Mesenchymal stem cell of adipose (primary cell): ENCODE measurements around a stretch of chr10.

DNA sequence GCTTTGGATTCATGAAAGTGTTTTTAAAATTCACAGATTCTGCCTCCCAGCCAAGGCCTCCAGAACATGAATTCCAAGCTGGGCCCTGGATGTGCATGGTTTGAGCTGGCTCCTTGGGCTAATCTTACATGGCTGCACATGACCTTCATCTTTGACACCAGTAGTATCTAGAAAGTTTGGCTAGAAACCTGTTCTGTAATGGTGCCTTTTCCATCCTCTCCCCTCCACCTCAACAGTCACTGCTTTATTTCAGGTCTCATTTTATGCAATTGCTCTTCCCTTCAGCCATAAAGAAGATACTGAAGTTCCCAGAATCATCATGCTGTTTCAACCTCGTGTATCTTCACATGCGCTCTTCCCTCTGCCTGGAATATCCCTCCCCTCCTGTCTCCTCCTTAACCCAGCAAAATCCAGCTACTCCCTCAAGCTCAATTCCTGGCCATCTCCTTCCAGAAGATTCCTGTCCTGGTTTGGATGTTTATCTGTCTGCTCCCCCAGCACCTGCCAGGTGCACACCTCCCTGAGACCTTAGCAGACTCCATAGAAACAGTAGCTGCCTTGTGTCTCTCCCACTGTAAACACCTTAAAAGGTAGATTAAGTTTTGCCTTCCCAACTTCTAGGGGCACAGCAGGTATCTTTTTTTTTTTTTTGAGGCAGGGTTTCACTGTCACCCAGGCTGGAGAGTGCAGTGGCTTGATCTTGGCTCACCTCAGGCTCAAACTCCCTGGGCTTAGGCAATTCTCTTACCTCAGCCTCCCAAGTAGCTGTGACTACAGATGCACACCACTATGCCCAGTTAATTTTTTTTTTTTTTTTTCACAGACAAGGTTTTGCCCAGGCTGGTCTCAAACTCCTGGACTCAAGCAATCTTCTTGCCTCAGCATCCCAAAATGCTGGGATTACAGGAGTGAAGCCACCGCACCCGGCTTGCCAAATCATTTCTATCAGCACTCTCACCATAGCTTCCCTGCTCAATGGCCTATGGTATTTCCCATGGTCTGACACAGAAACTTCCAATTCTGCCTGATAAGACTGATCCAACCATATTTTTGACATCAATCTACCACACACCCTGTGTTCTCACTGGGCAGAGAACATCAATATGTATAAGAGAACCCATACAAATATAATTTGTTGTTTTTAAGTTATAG is 23.6 kb upstream of the NDST2 start:
- CAGE, long polyA plus RNA: no peak

DNA sequence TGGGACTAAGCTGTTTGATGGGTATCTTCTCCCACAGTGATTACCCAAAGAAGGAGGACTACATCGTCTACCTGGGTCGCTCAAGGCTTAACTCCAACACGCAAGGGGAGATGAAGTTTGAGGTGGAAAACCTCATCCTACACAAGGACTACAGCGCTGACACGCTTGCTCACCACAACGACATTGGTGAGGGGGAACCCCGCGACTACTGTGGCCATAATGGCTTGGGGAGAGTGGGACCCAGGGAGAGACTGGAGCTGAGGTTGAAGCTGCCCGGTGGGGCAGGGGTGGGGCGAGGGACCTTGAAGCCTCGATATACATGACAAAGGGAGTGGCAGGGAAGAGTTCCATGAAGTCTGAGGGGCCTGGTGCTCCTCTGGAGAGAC is 3.0 kb downstream of the PLAU start:
- CAGE, long polyA plus RNA: no peak

DNA sequence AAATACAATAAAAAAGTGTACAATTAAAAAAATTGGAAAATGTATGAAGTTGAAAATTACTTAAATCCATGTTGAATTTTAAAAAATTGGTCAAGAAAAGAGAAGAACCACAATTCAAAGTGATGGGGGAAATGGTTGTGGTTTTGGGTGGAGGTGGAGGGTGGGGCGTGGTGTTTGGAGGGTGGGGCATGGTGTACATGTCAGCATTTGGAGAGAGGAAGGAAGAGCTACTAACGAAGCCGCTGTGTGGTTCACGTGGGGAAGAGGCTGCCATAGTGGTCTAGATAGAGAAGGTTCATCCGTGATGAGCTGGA is 6.2 kb upstream of the VCL start:
- CAGE, long polyA plus RNA: no peak

DNA sequence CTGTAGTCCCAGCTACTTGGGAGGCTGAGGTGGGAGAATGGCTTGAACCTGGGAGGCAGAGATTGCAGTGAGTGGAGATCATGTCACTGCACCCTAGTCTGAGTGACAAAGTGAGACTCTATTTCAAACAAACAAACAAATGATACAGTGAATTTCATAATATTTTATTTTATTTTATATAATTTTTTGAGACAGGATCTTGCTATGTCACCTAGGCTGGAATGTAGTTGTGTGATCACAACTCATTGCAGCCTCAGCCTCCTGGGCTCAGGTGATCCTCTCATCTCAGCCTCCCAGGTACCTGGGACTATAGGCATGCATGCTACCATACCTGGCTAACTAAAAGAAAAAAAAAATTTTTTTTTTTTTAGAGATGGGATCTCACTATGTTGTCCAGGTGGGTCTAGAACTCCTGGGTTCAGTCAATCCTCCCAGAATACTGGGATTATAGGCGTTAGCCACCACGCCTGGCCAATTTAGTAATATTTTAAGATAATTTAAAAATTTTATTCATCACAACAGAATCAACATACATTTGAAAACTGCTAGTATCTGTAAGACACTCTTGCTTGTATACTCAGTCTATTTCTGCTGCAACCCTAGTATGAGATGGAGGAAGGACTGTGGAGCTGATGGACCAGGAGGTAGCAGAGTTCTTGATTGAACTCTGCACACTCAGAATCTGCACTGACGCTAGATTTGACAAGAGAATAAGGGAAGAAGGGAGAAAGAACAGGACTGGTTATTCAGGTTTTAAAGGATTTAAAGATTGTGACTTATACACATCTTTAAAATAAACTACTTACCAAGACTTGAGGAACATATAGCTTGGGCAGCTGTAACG is 57.5 kb downstream of the VCL start:
- CAGE, long polyA plus RNA: no peak

DNA sequence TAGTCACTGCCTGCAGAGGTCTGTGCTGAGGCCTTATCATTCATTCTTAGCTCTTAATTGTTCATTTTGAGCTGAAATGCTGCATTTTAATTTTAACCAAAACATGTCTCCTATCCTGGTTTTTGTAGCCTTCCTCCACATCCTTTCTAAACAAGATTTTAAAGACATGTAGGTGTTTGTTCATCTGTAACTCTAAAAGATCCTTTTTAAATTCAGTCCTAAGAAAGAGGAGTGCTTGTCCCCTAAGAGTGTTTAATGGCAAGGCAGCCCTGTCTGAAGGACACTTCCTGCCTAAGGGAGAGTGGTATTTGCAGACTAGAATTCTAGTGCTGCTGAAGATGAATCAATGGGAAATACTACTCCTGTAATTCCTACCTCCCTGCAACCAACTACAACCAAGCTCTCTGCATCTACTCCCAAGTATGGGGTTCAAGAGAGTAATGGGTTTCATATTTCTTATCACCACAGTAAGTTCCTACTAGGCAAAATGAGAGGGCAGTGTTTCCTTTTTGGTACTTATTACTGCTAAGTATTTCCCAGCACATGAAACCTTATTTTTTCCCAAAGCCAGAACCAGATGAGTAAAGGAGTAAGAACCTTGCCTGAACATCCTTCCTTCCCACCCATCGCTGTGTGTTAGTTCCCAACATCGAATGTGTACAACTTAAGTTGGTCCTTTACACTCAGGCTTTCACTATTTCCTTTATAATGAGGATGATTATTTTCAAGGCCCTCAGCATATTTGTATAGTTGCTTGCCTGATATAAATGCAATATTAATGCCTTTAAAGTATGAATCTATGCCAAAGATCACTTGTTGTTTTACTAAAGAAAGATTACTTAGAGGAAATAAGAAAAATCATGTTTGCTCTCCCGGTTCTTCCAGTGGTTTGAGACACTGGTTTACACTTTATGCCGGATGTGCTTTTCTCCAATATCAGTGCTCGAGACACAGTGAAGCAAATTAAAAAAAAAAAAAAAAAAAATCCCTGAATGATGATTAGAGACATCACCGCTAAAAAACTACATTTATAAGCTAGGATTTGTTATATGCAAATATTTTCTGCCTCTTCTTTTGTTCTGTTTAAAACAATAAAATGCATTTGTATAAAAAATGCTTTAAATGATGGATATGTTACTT is 31.2 kb downstream of the AP3M1 start:
- CAGE, long polyA plus RNA: no peak

DNA sequence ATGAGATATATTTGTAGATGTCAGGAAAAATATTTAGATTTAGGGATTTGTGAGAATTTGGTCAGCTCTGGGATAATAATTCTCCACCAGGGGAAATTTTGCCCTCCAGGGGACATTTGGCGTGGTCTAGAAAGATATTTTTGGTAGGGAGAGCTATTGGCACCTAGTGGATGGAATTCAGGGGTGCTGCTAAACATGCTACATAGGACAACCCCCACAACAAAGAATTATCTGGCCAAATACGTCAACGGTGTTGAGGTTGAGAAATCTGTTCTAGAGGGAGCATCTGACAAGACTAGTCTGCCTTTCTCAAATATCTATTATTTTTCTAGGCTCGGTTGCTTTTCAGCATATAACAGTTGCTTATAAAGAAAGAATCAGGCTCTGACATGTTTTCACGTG is 2.1 kb downstream of the ADK start:
- CAGE, long polyA plus RNA: no peak

DNA sequence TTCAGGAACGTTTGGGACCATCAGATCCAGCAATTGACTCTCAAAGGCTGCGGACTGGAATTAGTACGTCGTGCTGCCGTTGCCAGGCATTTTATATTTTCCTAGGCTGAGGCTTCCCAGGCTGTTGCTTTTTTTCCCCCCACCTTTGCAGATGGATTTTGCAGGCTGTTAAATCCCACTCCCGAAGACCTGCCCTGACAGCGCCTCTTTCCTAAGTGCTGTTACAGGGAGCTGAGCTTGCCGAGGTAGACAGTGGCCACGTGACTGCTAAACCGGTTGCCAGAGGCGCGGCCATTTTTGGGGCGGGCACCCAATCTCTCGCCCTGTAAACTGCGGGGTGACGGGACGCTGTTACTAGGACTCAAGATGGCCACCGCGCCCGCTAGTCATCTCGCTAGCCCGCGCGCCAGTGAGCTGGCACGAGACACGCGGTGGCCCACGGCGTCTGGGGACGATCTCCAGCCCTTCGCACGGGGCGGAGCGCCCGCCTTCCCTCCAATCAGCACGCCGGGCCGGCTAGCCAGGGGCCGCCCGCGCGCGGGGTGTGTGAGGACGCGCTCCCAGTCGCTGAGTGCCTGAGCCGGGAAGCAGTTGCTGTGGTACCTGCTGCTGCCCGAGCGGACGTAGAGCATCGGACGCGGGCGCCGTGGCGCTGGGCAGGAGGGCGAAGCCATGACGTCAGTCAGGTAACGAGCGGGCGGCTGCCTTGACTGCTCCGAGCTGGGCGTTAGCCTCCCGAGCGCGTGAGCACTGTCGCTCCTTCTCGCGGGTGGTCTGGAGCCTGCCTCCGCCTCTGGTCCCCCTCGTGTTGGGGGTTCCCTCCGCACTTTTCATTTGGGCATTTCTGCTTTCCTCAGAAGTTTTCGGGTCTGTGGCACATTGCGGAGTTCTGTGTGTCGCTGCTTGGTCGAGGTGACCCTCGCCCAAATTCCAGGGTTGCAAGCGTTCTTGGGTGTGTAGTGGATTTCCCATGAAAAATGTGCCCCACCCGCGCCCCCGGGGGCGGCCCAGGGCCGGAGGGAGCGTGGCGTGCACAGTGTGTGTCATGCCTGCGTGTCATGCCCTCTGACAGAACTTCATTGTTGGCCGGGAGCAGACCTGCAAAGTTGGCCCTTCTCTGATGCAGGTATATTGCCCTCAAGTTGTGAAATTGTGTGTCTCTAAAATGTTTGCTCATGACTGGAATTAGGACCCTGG is 25.6 kb downstream of the ADK start:
- CAGE, long polyA plus RNA: no peak

DNA sequence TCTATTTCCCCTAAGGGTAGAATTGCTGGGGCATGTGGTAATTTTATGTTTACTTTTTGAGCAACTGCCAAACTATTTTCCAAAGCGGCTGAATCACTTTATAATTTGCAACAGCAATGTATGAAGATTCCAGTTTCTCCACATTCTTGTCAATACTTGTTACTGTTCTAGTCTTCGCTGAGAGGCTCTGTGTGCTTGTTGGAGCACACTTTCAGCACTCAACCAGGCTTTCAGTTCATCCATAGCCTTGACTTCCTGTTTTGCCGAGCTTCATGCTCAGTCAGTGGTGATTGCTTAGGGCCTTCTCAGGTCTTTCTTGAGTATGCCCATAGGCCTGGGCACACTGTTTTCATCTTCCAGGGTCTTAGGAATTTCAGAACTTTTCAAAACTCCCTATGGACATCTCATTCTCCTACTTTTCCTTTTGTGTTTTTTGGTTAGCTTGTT is 39.1 kb downstream of the ADK start:
- CAGE, long polyA plus RNA: no peak

- CAGE, long polyA plus RNA: no peak
Observed at GRCh38 chr10:74464333-74465316, 313.6 kb downstream of the ADK start.

DNA sequence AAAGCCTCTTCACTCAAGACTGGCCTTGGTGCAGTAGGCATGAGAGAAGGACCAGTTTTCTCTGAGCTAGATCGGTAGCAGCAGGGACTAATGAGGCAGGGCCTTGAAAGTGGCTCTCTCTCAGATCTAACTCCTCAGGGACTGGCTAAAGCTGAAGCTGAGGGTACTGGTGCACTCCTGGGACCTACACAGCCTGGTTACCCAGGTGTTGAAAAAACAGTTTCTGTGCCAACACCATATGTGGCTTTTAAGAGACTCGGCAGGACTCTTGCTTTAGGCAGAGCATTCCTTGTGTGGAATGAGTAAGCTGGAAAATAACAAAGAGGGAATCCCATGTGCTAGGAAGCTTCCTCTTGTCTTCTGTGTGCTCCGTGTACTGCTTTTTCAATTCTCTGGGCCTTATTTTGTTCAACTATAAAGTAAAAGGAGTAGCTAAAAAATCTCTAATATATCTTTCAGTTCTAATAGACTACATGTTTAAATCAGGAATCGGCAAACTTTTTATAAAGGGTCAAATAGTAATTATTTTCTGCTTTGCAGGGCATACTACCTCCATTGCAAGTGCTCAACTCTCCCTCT is 186.2 kb upstream of the KAT6B start:
- CAGE, long polyA plus RNA: no peak

DNA sequence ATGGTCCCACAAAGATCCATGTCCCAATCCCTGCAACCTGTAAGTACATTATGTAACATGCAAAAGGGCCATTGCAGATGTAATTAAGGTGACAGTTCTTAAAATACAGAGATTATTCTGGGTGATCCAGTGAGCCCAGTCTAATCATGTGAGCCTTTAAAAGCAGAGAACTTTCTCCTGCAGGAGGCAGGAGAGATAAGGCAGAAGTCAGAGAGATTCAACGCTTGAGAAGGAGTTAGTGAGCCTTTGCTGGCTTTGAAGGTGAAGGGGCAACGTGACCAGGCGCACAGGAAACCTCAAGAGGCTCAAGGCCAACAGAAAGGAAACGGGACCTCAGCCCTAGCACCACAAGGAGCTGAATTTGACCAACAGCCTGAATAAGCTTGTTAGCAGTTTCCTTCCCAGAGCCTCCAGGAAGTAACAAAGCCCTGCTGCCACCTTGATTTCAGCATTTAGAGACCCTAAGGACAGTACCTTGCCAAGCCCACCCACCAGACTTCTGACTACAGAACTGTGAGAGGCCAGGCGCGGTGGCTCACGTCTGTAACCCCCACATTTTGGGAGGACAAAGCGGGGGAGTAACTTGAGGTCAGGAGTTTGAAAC is 87.4 kb upstream of the KAT6B start:
- CAGE, long polyA plus RNA: no peak

DNA sequence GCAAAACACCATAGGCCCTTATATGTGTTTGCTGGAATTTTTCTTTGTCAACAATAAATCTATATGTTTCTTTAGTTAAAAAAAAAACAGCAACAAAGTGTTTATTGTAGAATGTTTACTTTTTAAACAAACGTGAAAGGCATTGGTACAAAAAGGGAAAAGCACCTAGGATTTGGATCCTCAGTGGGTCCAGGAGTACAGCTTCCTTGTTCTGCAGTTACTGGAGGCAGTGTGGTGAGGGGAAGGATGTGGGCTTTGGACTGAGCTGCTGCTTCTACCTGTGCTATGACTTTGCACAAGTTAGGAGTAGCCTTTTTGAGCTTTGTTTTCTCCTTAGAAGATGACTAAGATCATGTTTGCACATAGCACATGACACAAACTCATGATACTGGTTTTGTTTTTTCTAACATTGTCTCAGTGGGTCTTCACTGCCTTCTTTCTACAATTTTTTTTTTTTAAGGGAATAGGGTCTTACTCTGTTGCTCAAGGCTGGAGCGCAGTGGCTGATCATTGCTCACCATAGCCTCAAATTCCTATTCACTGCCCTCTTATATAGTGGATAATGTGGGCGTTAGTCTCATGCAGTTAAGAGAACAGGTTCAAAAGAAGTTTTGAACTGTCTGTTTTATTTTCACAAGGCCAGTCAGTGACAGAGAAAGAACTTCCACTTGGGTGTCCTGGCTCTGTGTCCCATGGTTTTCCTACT is 71.8 kb downstream of the KAT6B start:
- CAGE, long polyA plus RNA: no peak

DNA sequence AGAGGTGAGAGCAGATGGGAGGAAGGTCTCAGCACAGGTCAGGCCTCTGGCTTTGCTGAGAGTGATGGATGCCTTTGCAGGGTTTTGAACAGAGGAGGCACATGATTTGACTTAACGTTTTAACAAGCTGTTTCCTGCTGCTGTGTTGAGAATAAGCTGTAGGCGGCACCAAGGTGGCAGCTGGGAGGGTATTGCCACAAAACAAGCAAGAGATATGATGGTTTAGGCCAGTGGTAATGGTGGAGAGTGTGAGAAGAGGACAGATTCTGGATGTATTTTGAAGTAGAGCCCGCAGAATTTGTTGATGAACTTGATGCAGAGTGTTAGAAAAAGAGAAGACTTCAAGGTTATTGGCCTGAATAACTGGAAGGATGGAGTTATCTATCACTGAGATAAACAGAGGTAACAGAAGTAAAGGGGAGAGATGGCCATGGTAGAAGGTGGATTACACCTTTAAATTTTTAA is 97.4 kb downstream of the KAT6B start:
- CAGE, long polyA plus RNA: no peak

DNA sequence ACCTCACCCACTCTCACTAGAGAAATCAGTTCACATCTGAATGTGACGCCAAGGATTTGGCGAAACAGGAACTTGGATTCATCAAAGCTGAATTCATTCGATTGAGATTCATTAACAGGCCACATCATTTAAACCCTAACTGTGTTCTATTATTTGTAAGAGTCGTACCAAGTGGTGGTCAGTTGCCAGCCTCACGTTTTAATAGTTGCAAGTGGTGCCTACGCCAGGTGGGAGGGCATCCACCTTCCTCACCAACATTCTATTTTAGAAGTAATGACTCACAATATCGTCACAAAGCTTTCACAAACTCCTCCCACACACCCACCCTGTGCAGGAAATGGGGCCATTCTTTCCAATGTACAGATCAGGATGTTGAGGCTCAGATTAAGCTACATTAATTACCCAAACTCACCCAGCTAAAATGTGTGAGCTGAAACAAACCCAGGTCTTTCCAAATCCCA is 39.4 kb downstream of the DUSP29 start:
- CAGE, long polyA plus RNA: no peak

DNA sequence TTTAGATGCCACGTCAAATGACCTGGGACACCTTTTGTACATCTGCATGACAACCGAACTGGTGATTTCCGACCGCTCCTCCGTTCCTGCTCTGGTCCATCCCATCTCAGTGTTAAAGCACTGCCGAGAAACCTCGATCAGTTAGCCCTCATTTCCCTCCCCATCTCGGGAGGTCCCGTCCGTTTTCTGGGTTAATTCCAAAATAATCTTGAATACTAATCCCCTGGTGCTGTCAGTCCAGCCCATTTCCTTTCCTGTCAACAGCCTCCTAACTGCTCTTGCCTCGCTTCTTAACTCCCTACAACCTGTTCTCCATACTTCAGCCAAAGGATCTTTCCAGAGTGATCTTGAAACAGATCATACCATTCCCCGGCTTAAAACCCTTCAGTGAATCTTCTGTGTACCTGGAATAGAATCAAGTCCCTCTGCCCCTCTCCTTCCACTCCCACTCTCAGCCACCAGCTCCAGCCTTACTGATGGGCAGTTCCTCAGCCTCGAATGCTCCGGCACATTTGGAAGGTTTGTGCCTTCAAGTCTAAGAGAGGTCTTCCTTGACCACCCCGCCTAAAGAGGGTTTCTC is 38.4 kb downstream of the DUSP29 start:
- CAGE, long polyA plus RNA: no peak

DNA sequence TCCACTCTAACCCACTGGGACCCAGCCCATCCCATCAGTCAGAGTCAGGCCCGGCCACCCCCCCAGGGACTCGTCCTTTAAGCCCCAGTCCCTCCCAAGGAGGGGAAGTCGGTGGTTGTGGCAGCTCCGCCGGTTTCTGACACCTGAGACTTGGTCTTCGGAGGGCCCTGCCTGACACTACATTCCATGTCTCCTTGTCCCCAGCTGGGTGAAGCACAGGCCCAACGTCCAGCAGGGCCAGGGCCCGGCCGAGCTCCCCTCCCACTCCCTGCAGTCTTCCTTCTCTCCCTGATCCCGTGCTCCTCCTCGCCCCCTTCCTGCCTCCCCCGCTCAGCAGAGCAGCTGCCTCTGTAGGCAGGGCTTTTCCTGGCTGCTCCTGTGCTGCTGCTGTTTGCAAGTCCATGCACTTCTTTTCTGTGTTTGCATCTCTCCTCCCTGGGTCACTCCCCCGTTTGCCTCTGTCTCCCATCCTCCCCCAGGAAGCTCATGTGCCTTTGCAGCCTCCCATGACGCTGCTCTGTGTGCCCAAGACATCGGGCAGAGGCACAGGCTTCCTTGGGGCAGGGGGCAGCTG is 1.1 kb upstream of the DUSP13 start:
- CAGE, long polyA plus RNA: no peak

GRCh38 chr10:75108956-75109430 is 2.5 kb upstream of the SAMD8 start:
- CAGE, long polyA plus RNA: no peak

GRCh38 chr10:75156753-75157708 is 45.6 kb downstream of the SAMD8 start:
- CAGE, long polyA plus RNA: no peak

- CAGE, long polyA plus RNA: no peak
Observed at GRCh38 chr10:75195195-75195768, 15.3 kb upstream of the VDAC2 start.

GRCh38 chr10:75207952-75208703 is 2.5 kb upstream of the VDAC2 start:
- CAGE, long polyA plus RNA: no peak